Epithelial cell of alveolus of lung (primary cell): ENCODE results near the genes MYBBP1A, PSMB6, RNF167 and SPAG7.

DNA sequence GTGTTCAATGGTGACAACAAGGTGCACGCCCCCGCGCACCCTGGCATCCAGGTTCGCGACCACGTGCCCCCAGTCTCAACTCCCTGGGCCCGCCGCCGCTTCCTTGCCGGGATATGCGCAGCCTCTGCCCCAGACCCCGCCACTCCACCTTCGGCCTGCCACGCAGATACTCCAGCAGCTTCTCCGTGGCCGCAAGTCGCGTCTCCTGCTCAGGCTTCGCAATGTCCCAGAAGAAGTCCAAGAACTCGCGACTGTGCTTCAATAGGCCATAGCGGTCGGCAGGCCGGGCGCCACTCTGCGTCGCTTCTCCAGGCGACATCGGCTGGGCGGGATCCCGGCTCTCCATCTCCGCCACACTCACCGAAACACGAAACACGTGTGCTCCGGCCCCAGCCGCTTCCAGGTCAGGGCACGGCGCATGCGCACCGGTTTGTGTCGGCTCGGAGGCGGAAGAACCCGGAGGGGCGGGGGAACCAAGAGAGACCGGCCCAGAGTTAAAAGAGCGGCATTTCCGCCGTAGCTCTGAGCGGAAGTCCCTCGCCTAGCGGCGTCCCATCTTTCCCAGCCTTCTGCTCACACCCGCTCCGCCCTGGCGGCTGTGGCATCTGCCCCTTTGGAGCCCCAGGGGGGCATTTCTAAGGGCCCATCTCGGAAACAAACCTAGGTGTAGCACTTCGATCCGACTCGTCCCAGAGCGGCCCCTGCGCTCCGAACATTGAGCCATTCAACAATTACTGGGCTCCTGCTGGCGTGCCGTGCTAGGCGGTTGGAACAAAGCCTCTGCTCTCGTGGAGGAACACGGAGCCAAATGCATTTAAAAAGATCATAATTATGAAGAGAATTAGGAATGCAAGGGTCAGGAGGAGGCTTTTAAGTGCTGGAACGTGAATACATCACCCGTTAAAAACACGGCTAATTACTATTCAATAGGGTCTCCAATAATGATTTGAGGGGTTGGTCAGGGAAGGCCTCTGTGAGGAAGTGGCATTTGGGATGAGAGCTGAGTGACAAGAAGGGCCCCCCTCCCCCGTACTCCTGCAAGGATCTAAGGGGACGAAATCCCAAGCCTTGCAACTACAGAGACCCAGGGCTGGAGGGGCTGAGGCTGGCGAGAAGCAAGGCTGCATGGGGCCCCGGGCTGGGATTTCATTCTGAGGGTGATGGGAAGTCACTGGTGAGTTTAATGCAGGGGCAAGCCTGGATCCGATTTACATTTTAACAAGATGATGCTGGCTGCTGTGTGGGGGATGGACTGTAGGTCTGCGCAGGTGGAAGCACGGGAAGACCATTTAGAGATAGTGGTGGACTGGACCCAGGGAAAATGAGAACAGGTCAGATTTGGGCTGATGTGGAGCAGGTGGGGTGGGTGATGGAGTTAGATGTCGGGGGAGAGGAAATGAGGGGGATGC, at the start of gene MYBBP1A:
MYBBP1A (minus strand) TSS at position 406 of the 1,409 bp plus-strand sequence.
- RAMPAGE, long total RNA: start-site peak on the minus strand centred at position 400 of the sequence, 70 bp wide, 138 and 106 reads in 2 replicates
- RRBS: under 1% methylated on average over 17 of the region's 80 CpGs

DNA sequence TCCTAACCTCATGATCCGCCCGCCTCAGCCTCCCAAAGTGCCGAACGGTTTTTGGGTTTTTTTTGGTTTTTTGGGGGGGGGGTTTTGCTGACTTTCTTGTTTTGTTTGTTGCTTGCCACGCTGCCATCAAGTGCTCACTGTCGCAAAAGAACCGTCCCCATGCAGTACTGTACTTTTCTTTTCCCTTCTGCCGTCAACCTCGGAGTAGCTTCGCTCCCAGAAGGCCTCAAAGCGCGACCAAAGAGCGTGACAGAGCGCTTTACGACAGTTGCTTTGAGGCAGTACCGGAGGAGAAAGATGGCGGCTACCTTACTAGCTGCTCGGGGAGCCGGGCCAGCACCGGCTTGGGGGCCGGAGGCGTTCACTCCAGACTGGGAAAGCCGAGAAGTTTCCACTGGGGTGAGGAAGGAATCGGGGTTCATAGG, at the start of gene PSMB6:
PSMB6 (plus strand) TSS at position 267 of the 425 bp plus-strand sequence.
- RAMPAGE, long total RNA: start-site peak on the plus strand centred at position 286 of the sequence, 17 bp wide, 2,544 and 4,105 reads in 2 replicates
- RRBS: 11% methylated on average over 2 of the region's 24 CpGs

DNA sequence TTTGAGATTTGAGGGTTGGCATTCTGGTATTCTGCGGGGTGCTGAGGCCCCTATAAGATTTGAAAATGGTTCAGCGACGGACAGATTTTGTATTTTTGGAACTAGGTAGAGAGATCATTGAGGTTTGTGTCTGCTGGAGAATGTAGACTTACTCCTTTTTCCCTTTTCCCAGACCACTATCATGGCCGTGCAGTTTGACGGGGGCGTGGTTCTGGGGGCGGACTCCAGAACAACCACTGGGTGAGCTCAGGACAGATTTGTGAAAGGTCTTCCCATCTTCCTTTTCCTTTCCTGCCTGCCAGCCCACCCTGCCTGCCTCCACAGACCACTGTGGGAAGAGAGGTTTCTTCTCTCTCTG, 571 bp downstream of the PSMB6 start:
- RAMPAGE, long total RNA: no peak
- RRBS: no CpG with 5 or more reads among the region's 7 CpGs

GRCh38 chr17:4812499-4813027, 5.6 kb downstream of the PLD2 start:
- RAMPAGE, long total RNA: no peak
- RRBS: no CpG with 5 or more reads among the region's 7 CpGs

DNA sequence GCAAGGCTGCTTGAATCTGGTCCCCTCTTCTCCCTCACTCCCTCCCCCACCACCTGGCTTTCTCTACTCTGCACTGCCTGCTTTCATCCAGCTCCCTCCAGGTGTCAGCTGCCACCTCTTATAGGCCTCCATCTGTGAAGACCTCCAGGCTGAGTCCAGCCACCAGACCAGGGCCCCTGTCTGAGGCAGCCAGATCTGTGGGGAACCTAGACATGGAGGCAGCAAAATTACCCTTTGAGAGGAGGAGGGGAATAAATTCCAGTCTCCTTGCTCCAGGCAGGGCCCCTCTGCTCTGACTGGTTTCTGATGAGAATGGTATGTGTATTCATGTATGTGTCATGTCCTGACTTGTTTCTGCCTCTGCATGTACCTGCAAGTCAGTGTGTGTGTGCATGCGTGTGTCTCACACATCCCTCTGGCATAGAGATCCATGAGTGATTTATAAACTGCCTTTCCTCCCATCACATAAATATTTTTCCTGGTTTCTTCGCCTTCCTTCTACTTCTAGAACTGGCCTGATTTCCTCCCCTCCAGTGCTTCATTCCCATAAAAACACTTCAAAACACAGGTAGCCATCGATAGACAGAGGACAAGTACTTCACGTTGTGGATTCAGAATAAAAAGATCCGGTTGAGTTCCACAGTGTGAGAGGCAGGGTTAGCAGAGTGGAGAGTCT, 21.2 kb downstream of the MINK1 start:
- RAMPAGE, long total RNA: no peak
- RRBS: no CpG with 5 or more reads among the region's 5 CpGs

DNA sequence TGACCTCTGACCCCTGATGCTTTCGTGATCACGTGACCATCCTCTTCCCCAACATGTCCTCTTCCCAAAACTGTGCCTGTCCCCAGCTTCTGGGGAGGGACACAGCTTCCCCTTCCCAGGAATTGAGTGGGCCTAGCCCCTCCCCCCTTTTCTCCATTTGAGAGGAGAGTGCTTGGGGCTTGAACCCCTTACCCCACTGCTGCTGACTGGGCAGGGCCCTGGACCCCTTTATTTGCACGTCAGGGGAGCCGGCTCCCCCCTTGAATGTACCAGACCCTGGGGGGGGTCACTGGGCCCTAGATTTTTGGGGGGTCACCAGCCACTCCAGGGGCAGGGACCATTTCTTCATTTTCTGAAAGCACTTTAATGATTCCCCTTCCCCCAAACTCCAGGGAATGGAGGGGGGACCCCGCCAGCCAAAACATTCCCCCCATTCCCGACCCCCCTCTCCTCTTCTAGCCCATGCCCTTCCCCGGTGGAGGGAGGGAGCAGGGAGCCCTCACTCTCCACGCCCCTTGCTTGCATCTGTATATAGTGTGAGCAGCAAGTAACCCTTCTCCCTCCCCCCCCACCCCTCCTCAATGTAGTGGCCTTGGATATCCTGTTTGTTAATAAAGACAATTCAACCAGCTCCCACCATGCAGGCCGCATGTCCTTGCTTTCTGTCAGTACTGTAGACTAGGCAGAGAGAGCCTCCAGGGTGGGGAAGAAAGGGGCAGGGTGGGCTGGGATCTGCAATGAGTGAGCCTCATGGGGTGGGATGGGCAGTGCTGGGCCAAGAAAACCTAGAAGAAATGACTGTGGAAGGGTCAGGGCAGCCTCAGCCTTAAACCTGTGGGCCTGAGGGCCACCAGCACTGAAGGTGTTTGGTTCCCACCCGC, 1.7 kb upstream of the C17orf107 start:
- RAMPAGE, long total RNA: no peak
- RRBS: no CpG with 5 or more reads among the region's 10 CpGs

DNA sequence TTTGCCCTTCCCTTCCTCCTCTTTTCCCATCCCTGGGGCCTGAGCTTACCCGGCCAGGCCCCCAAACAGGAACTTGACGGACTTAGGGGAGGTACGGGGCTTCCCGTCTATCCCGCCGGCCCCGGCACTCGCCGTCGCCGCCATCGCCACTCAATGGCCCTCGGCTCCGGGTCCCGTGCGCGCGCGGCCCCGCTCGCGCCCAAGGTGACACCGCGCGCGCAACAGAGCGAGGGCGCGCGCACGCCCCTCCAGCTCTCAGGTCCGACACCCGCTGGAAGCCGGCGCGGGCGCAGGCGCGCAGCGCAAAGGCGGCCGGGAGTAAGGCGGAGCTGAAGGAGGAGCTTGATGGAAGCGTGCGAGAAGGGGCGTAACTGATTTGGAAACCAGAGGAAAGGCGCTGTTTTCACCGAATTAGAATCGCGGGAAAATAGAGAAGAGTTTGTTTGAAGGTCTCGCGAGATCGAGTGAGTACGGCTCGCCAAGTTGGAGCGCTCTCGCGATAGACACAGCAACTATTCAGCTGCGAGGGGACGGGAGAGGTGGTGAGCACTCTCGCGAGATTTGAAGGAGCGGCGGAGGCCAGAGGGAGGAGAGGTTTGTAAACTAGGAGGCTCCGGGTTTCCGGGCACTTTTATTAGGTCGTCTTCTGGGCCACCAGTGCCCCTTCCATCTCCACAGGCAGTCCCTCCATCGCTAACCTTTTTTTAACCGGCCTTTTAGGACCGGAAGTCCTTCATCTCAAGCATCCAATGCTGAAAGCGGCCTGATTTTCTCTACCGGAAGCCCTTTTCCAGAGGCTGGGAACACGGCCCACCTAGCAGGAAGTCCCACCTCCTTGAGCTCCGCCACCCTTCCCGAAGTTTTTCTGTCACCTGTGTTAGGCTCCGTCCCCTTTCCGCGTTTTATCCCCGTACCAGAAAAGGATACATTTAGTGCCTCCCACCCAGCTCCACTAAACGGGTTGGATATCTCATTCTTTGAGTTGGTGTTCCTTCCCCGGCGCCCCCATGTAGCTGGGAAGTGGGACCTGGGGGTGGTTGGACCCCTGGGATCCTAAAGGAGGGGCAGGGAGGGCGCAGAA, at the start of gene RNF167:
RNF167 (plus strand) TSS at position 502 of the 1,081 bp plus-strand sequence.
- RAMPAGE, long total RNA: start-site peak on the plus strand centred at position 339 of the sequence, 63 bp wide, 34 and 62 reads in 2 replicates; start-site peak on the plus strand centred at position 533 of the sequence, 69 bp wide, 99 and 95 reads in 2 replicates; start-site peak on the plus strand centred at position 864 of the sequence, 53 bp wide, 94 and 85 reads in 2 replicates
- RRBS: 2% methylated on average over 17 of the region's 83 CpGs

GRCh38 chr17:4947119-4948172, 884 bp downstream of the PFN1 start:
- RAMPAGE, long total RNA: no peak
- RRBS: under 1% methylated on average over 9 of the region's 64 CpGs

GRCh38 chr17:4948625-4949322, 444 bp upstream of the PFN1 start:
- RAMPAGE, long total RNA: no peak
- RRBS: 2% methylated on average over 11 of the region's 47 CpGs

DNA sequence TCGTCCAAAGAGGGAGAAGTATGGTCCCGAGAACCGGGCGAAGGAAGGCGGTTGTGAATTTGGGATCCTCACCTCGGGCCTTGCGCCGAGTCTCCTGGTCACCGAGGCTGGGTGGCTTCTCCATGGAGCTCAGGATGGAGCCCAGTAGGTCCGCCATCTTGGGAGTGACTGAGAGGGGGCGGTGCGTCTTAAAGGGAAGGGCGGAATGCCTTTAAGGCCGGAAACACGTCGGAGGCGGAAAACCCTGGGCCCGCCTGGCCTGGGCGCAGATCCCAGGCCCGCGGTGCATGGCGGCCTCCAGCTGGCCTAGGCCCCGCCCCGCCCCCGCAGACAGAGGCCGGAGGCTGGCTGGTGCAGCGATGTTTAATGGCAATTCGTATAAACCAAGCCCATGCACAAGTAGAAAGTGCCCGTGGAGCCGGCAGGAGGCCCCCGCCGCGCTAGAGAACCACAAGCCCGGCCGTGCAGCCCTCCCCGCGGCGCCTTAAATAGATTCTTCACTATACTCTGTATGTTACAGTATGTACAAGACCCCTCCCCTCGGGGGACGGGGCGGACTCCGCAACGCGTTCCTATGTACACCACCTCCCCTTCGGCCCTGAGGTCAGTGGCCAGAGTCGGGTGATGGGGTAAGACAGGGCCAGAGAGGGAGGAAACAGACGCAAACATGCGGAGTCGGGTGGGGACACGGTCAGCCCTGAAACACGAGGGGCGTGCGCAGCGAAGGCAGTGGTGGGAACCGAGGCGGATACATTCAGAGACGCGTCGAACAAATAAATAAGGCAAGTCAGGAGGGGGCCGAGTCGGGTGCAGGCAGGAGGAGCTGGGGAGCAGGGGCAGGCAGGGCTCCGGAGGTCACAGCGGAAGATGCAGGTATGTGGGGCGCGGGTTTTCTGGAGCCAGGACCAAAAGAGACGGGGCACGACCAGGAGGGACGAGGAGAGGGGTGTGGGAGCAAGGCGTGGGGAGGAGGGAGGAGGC, at the start of gene SPAG7:
SPAG7 (minus strand) TSS at position 170 of the 981 bp plus-strand sequence.
- RAMPAGE, long total RNA: start-site peak on the minus strand centred at position 164 of the sequence, 8 bp wide, 949 and 851 reads in 2 replicates
- RRBS: 3% methylated on average over 8 of the region's 69 CpGs

- RAMPAGE, long total RNA: no peak
- RRBS: 94% methylated on average over 8 of the region's 37 CpGs
Observed at GRCh38 chr17:5021954-5022801, 13.0 kb downstream of the SLC52A1 start.

DNA sequence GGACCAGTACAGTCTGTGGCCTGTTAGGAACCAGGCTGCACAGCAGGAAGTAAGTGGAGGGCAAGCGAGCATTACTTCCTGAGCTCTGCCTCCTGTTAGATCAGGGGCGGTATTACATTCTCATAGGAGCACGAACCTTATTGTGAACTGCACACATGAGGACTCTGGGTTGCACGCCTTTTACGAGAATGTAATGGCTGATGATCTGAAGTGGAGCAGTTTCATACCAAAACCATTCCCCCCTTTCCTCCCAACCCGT, 6.9 kb upstream of the ZNF594 start:
- RAMPAGE, long total RNA: no peak
- RRBS: no CpG with 5 or more reads among the region's 6 CpGs

DNA sequence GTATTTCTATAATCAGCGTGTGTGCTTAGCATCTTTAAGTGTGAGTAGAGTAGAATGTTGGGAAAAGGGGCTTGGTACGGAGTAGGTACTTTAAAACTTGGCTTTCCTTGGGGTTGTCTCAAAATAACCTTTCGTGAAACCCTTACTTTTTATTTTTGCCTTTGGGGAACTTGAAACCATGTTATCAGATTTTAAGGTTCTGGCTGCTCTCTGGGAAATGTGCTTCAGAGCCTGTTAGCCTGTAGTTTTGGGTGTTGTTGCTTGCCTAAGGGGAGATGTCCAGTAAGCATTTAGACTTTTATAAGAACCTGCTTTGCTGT, 1.4 kb downstream of the RABEP1 start:
- RAMPAGE, long total RNA: no peak
- RRBS: no CpG with 5 or more reads among the region's 3 CpGs

GRCh38 chr17:5420464-5420757, 429 bp downstream of the RPAIN start:
- RAMPAGE, long total RNA: no peak
- RRBS: no CpG with 5 or more reads among the region's 8 CpGs

DNA sequence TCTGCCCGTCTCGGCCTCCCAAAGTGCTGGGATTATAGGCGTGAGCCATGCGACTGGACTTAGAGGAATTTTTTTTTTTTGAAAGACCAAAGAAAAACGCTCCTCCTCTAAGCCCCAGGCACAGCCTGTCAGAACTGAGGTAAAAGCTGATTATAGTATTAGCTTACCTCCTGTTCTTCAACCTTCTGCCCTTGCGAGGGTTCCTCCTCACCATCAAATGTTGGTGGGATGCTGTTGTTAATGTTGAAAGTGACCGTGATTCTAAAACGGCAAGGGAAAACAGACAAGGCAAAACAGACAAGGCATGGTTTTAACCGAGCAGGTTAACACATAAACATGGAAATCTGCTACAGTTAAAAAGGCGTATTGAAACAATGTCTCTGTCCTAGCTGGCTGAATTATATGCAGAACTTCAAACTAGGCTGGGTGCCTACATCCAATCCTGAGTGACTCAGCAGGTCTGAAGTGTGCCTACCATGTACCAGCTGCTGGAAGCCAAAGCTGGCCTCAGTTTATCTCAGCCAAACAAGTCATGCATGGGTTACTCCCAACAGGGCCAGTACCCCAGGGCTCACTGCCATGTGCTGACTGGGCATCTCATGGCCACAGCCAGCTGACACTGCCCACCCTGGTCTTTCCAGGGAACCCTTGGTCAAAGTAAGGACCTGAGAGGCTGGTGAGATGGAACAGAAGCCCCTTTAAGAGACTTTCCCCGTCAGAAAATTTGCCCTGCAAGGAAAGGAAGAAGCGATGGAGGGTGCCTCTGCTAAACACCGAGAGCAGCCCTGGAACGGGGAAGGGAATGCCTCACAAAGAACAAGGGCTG, 4.0 kb downstream of the C1QBP start:
- RAMPAGE, long total RNA: no peak
- RRBS: no CpG with 5 or more reads among the region's 14 CpGs

DNA sequence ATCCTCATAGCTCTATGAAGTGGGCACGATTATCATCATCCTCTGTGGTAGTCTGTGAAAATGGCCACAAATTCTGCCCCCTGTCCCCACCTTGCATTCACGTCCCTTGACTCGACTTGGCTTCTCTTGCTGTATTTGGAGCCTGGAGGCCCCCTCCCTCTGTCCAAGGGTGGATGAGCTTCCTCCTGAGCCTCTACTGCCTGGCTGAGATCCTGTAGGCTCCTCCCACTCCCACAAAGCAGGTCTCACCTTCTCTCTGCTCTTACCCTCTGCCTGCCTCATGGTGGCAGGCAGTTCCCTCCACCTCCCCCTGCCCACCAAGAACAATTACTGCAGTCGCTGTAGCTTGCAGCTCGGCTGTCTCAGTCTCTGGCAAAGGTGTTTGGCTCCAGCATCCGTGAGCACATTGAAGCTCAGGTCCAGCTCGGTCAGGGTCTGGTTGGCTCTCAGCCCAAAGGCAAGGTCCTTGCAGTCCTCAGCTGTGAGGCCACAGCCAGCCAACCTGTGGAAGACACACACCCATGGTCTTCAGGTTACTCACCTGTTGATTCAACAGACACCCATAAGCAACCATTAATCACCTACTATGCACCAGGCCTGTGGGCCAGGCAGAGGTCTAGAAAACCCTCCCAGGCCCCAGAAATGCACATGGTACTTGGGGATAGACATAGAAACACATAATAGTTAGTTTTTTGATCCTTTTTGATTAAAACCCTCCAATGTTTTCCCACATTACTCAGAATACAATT, 40.9 kb upstream of the ENSG00000286190 start:
- RAMPAGE, long total RNA: no peak
- RRBS: no CpG with 5 or more reads among the region's 7 CpGs

- RAMPAGE, long total RNA: no peak
- RRBS: no CpG with 5 or more reads among the region's 3 CpGs
Observed at GRCh38 chr17:6068036-6068271, 2.2 kb upstream of the WSCD1 start.

DNA sequence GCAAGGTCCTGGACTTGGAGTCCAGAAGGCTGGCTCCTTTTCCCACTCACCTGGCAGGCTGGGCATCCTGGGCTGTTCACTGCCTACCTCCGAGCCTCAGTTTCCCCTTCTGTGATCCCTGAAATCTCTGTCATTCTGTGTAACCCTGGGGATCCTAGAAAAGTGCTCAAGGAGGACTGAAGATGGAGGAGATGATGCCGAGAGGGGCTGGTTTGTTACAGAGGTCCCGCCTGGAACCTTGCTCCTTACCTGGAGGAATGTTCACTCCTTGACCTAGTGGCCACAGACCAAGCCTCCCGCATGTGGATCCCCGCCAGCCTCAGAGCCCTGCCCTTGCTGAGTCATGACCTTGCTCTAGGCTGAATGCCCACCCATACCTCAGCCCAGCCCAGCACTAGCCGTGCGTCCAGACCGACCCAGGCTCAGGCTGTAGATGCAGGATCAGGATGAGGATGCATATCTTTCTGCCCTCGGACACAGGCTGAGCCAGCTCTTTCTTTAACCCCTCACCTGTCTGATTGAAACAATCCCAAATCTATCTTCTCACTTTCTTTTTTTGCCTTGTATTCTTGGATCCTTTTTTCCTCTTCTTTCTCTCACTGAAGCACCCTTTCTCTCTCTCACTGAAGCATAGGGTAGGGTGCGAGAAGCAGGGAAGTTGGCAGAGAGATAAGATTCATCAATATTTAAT, 34.8 kb downstream of the WSCD1 start:
- RAMPAGE, long total RNA: no peak
- RRBS: no CpG with 5 or more reads among the region's 10 CpGs

GRCh38 chr17:6190310-6190930, 120.2 kb downstream of the WSCD1 start:
- RAMPAGE, long total RNA: no peak
- RRBS: no CpG with 5 or more reads among the region's 7 CpGs

DNA sequence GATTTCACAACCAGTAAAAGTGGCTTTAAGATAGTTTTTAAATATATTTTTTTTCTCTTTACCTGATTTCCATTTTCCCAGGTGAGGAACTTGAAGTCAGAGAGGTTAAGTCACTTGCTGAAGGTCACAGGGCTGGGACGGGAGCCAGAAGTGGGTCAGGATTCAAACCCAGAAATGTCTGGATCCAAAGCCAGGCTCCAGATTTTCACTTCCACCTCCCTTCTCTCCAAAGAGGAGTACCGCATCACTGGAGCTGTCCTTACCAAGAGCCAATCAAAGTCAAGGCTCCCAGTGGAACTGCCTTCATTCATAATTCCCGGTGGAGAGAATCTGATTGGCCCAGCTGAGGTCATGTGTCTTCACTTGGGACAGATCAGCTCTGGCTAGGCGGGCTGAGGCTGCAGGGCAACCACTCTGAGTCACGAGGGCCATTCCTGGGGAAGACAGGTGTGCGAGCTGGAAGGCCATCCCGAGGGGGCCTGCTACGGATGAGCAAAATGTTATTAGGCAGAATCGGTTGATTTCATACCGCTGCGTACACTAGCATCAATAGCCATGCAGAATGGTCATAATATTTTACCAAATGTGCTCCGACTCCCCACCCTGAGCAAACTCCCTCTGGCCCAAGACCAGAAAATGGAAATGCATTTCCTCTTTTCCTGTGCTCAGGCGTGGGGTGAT, 111.3 kb downstream of the AIPL1 start:
- RAMPAGE, long total RNA: no peak
- RRBS: no CpG with 5 or more reads among the region's 13 CpGs